Renal cortical epithelial cell (primary cell): ENCODE measurements around a stretch of chr1.

DNA sequence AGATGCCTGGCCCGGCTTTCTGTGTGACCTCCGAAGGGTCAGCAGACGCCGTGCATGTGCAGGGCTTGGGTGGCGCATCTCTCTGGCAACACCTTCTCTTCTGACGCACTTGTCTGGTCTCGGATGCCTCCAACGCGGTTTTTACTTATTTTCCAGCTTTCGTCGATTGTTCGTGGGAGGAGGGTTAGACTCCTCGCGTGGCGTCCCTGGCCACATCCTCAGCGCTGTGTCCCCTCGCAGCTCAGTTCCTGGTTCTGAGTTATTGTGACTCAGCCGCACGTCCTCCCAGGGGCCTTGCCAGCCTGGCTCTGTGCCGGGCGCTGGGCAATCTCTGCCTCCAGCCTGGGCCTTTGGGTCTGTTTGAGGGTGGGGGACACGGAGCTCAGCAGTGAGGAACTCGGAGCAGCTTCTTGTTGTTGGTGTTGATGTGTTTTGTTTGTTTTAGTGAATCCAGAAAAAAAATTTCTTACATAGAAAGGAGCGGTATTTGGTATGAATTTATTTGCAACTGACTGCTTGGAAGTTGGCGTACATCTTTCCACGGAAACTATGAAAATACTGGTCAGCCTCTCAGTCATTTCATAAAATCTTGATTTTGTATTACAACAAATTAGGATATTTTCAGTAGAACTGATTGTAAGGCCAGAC, 69.7 kb downstream of the FAAP20 start:
- RRBS, result no CpG with 5 or more reads among the region's 26 CpGs

GRCh38 chr1:2204104-2204975, 9.8 kb upstream of the FAAP20 start:
- RRBS, result 1% methylated on average over 24 of the region's 52 CpGs

GRCh38 chr1:2208168-2209190, 13.9 kb upstream of the FAAP20 start:
- RRBS, result 27% methylated on average over 2 of the region's 25 CpGs

- RRBS, result no CpG with 5 or more reads among the region's 3 CpGs
Observed at GRCh38 chr1:2213547-2213675, 14.7 kb upstream of the SKI start.

DNA sequence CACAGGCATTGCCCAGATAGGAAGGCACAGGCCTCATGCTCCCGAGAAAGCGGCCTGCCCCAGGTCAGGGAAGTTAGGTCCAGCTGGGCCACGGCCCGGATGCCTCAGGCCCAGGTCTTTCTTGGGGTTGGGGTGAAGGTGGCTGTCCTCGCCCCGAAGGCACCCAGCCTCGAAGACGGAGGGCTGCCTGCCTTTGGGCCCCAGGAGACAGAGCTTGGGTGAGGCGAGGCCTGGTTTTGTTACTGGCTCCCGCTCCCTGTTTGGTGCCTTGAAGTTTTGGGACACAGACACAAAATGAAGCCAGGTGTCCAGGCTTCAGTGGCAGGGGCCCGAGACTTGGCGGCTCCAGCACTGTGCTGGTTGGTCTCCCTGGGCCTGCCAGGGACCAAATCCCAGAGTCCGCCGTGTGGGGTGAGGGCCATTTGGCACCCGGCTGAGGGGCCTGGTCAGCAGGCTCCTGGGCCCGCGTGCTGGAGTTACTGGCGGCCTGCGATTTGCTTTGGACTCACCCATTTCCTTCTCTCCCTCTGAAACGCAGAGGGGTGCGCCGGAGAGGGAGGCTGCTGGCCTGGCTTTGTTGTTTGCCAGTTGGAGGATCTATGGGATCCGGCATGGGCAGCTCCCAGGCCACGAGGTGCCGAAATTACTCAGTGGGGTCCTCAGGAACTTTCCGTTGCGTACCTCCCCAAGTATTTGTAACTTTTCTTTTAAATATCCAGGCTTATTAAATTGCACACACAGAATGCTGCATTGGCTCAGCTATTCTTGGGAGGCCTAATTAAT, 2.1 kb downstream of the SKI start:
- RRBS, result 3% methylated on average over 2 of the region's 27 CpGs

DNA sequence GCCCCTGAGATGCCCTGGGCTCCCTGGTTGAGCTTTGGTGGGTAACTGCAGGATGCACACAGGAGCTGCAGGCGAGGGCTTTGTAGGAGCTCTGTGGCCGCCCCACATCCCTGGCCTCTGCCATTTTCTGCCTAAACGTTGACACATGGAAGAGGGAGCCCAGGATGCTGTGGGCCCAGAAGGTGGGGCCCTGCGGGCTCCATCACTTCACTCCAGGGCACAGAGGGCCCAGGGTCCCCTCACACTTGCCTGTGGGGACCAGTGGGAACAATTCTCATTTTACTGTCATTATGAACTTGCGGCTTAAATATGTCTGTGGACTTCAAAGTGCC, 12.8 kb downstream of the SKI start:
- RRBS, result no CpG with 5 or more reads among the region's 5 CpGs

GRCh38 chr1:2249704-2249924, 21.5 kb downstream of the SKI start:
- RRBS, result no CpG with 5 or more reads among the region's 5 CpGs

DNA sequence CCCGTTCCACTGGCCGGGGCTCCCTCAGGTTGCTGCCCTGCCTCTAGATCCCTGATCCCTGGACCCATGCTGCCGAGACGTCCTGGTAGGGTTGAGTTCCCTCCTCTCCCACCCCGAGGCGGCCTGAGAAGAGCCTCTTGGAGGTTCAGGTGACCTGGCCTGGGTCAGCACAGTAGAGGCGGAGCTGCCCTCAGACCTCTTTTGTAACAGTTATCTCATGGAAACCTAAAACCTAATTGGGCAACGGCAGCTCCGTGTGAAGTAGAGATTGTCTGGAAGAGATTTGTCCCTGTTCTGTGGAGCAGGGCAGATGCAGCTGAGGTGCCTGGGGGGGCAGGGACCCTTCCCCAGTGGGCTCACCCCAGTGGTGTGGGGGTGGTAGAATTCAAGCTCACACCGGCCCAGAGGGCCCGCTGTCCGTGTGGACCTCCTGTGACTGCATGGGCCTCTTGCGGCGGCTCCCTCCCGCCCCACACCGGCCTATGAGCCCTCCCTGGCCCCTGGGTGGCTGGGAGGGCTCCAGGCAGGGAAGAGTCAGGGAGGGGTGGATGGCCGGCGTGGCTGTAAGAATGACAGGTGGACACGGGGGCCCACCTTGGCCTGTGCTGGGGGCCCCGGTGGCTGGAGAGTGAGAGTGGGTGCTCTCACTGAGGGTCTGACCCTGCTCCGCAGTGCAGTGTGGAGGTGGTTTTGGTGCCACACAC, 56.2 kb downstream of the SKI start:
- RRBS, result 63% methylated on average over 11 of the region's 21 CpGs

GRCh38 chr1:2307568-2308028, 79.5 kb downstream of the SKI start:
- RRBS, result no CpG with 5 or more reads among the region's 18 CpGs

GRCh38 chr1:2311350-2312010, 79.9 kb downstream of the MORN1 start:
- RRBS, result no CpG with 5 or more reads among the region's 17 CpGs

DNA sequence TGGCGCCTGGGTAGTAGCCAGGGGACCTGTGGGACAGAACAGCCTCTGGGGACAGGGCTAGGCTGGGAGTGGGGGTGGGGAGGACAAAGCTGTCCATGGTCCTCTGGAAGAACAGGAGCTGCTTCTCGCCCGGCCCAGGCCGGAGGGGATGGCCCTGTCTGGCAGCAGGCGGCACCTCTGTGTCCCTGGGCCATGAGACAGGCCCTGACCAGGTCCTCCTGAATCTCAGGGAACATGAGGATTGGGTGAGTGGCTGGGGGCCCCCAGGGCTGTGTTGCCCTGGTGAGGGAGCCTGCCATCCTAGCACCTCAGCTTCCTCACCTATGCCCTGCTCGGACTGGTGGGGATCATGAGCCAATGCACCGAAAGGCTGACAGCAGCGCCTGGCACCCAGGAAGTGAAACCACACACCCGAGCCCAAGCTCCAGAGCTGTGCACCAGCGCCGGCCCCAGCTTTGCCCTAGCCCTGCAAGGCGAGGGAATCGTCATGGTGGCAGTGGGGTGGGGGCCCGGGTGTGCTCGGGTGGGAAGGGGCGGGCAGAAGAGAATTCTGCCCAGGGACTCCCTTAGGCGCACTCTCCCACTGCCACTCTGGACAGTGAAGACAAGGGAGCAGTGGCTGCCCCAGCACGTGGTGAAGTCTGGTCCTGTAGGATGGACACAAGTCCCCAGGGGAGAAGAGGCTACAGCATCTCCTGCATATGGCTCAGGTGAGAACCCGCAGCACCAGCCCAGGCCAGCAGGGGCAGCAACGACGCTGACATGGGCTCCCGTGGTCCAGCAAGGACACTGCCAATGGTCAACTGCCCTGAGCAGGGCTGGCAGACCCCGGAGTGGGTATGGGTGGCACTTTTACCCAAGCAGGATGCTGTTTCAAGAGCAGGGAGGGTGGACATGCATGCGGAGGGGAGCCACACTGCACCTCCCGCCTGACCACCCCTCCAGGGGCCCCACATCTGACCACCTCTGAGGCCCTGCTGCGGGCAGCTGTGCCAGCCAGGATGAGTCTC, 9.0 kb downstream of the MORN1 start:
- RRBS, result 69% methylated on average over 4 of the region's 26 CpGs

DNA sequence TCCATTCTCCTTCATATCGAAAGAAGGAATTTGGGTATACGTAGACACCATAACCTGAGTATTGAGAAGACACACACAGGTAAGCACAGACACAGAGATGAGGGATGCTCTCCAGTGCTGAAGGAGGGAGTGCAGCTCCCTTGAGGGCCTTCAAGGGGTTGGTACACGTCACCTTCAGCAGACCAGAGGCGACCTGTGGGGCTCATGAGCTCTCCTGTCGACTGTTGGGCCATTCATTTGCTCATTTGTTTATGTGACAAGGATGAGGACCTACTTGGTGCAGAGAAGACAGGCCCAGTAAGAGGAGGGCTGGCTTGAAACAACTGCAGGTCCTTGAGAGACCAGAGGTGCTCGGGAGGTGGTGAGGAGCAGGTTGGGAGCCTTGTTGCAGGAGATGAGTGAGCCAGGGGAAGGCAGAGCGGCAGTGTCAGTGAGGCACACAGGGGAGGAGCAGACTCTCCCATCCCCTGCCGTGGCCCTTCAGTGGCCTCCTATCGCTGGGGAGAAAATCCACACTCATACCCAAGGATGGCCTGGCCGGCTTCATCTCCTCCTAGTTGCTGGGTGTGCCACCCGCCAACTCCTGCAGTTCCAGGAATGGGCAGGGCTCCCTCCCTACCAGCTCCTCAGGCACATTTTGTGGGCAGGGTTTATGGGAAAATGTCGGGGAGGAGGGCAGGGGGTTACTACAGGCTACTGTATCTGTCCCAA, 1.3 kb downstream of the MORN1 start:
- RRBS, result no CpG with 5 or more reads among the region's 12 CpGs

DNA sequence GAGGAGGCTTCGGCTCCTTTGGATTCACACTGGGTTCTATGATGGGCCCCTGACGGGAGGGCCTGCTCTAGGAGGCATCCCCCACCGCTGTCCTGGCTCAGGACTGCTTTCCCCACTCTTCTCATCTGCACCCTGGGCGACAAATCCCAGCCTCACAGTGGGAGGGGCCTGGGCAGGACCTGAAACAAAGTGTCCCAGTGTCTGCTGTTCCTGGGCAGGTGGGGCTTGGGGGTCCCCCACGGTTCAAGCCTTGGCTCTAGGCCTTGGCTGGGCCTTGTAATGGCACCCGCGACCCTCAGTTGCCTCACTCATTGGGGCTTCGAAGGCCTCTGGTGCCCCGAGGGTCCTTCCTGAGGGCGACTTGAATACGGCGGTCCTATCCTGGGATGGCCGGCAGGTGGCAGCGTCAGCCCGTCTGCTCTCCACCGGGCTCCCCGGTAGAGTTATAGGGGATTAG, 1.8 kb upstream of the PEX10 start:
- RRBS, result no CpG with 5 or more reads among the region's 17 CpGs

- RRBS, result no CpG with 5 or more reads among the region's 19 CpGs
Observed at GRCh38 chr1:2416212-2416895, 4.0 kb upstream of the PEX10 start.

DNA sequence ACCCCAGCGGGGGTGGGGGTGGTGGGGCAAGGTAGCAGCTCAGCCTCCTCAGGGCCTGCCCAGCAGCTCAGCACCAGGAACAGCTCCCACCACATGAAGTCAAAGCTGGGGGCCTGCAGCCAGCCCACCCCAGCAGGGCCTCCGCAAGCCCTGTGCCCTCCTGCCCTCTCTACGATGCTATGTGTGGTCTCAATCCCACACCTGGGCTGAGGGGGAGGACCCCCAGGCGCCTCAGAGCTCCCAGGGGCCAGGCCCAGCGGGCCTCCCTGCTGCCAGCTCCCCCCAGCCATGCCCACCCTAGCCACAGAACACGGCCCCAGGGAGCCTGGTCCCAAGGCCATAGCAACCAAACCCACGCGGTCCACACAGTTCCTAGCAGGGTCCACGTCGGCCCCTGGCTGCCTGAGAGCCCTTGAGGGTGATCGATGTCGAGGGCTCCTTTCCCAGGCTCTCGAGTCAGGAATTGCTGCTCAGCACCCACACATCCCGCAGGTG, 18.5 kb downstream of the PANK4 start:
- RRBS, result no CpG with 5 or more reads among the region's 14 CpGs

- RRBS, result no CpG with 5 or more reads among the region's 17 CpGs
Observed at GRCh38 chr1:2570301-2570872, 14.2 kb downstream of the TNFRSF14 start.

- RRBS, result 2% methylated on average over 15 of the region's 82 CpGs
Observed at GRCh38 chr1:3063538-3064277, 5.3 kb upstream of the PRDM16 start.

DNA sequence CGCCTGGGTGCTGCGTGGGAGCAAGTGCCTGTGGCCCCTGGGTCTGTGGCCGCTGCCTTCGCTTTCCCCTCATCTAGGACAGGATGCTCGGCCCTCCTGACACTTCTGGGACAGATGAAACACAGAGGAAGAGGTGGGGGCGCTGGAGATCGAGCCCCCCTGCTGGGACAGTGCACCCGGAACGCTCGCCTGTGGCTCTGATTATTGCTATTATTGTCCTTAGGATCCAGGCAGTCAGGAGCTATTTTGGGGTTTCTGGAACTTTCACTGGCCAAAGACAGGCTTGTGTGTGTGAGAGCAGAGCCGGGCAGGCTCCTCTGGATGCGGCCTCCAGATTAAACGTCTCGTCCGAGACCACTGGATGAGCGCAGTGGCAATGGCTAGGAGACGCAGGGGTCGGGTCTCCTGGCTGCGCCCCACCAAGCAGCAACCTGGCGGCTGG, 13.9 kb downstream of the PRDM16 start:
- RRBS, result no CpG with 5 or more reads among the region's 20 CpGs

DNA sequence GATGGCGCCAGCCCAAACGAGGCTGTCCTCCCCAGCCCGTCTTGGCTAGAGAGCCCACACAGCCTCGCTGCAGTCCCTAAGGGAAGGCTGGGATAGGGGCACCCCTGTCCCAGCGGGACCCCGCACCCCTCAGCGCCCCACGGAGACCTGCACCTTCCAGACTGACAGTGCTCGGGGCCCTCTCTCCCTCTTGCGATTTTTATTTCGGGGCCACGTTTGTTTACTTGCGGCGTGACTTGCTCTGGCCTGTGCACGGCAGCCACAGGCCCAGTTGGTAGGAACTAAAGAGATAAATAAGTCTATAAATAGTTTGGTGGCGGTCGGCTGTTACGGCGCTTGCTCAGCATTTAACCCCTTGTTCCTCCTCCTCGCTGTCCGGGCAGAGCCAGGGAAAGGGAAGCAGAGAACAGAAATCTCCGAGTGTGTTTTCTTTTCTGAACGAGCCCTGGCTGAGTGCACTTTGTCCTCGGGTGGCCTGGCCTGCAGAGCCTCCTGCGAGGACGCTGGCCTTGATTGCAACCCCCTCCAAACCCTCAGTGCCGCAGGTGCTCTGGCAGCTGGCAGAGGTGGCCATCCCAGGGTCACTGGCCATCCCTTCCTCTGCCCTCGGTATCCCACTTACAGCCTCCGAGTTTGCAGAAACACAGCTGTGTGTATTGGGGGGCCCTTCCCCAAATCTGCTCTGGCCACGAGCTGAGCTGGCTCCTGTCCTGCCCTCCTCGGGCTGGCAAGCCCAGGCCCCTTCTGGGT, 102.1 kb downstream of the PRDM16 start:
- RRBS, result no CpG with 5 or more reads among the region's 31 CpGs

DNA sequence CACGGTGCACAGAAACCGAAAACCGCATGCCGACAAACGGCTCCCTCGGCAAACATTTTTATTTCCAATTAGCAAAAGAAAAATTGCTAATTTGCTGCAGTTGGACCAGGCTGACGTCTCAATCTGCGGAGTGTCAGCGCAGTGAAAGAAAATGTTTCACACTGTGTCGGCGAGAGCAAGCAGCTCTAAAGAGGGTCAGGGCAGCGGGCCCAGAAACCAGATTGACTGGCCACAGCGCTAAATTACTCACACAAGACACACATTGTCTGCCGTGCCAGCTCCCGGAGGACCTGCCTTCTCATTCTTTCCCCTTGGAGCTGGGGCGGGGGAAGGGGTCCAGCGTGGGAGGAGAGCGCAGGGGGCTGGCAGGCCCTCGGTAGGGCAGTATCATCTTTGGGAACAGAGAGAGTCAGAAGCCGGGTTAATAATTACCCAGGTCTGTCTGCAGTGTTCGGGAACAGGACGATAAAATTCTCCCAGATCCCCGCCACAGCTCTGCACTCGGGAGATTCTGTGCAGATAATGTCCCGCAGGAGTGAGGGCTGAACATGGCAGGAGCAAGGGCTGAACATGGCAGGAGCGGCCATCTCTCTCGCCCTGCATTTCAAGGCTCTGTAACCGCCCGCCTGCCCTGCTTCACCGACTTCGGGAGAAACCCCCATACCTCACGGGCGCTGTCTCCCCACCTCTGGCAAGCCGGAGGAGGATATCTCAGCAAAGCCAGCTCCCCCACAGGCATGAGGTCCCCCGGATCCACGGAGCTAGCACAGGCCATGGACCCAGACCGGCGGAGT, 150.3 kb downstream of the PRDM16 start:
- RRBS, result 3% methylated on average over 2 of the region's 38 CpGs